HTERT-HM (cell line): ENCODE results near the genes ADAMTS7 and BCL2A1.

DNA sequence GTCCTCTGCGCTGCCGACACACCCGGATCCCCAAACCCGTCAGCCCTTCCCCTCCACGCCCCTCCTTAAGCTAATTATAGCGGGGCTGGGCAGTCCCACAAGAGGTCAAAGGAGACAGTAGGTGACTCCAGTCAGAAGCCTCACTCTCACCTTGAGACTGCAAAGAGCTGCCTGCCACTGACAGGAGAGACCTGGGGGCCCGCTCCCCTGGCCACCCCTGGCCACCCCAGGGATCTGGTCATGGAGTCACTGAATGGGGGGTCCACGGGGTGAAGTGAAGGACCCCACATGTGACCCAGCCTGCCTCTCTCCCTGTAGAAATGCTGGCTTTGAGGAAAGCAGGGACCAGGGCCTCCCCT, 31.1 kb downstream of the ADAMTS7 start:
- RRBS, result no CpG with 5 or more reads among the region's 8 CpGs

DNA sequence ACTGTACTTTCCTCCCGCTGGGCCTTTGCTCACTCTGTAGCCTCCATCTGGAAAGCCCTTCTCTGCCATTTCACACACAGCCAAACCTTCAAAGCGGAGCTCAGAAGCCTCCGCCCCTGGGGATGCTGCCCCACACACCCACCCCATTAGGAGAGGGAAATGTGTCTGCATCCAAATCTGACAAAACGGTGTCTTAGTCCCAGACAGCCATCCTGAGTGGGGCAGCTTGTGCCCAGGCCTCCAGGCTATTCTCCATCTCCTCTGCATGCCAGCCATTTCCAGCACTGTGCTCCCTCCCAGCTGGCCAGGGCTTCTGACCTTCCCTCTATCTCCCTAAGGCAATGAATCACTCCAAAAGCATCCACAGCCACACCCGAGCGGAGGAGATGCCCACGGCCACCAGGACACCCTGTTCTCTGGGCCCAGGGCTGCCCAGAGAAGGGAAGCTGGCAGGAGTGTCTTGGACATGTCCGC, 13.0 kb downstream of the ADAMTS7 start:
- RRBS, result no CpG with 5 or more reads among the region's 8 CpGs

- RRBS, result 2% methylated on average over 37 of the region's 77 CpGs
Observed at GRCh38 chr15:78811093-78811843, at the start of gene ADAMTS7. Gene ADAMTS7, minus strand, starts transcription at chr15:78811464.

DNA sequence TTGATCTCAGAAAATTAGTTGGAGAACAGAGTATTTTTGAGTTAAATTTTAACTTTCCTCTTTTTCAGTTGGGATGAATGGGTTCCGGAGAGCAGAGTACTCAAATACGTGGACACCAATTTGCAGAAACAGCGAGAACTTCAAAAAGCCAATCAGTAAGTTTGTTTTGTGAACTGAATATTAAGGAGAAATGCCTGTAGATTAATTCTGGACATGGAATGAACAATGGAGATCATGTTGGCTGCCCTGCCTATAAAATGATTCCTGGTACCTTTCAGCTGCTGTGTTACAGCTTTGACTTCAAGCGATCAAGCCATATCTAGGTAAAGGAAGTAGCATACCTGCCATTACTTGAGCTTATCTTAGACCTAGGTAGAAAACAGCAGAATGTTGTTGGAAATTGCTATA, 13.4 kb downstream of the MORF4L1 start:
- RRBS, result no CpG with 5 or more reads among the region's 4 CpGs

DNA sequence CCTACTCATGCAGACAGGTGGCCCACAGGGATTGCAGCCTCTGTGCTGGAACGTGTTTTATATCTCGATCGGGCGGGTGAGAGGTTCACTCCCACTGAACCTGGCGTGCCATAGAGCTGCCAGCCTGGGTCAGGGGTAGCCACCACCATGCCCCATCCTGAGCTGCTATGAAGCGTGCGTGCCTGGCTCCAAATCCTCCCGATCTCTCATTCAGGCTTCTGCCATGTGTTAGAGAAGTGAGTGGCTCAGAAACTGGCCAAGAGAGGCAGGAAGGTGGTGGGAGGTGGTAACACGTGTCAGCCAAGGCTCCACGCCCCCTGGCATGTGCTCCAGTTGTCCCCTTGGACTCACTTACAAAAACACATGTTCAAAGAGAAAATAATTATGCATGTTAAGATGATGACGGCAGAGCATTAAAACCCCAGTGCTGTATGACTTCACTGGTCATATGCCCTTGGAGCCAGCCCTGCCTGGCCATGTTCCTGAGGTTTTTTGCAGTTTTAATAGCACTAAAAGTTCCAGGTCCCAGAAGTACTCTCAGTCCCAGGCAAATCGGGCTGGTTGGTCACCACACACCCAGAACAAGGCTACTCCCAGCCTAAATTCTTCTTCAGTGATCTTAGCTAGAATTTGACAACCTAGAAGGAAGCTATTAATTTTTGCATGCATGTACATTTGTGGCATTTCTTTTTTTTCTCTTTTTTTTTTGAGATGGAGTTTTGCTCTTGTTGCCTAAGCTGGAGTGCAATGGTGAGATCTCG, 30.5 kb downstream of the CTSH start:
- RRBS, result no CpG with 5 or more reads among the region's 13 CpGs

- RRBS, result no CpG with 5 or more reads among the region's 9 CpGs
Observed at GRCh38 chr15:78950255-78950734, 5.4 kb upstream of the CTSH start.

GRCh38 chr15:78995601-78996346, 50.9 kb upstream of the CTSH start:
- RRBS, result no CpG with 5 or more reads among the region's 18 CpGs

DNA sequence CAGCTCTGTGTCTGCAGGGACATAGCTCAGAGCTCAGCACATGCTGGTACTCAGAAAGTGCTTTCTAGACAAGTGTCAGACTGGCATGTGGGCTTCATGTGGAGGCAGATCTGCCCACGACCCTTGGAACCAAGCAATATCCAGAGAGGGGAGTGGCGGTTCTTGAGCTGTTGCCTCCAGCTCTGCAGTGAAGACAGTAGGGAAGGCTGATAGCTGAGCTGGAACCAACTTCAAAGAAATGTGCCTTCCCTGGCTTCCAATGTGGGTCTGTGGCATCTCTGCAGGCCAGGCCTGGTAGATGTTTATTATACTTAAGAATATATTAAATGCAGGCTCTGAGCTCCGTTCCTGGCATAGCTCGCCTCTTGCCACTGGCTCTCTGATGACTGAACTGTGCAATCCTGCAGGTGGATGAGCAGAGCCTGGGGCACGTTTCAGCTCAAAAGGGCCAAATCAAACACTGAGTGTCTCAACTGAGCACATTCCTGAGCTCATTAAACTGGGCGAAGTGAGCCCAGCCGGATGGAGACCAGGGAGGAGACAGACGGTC, 77.8 kb upstream of the ANKRD34C start:
- RRBS, result no CpG with 5 or more reads among the region's 8 CpGs

DNA sequence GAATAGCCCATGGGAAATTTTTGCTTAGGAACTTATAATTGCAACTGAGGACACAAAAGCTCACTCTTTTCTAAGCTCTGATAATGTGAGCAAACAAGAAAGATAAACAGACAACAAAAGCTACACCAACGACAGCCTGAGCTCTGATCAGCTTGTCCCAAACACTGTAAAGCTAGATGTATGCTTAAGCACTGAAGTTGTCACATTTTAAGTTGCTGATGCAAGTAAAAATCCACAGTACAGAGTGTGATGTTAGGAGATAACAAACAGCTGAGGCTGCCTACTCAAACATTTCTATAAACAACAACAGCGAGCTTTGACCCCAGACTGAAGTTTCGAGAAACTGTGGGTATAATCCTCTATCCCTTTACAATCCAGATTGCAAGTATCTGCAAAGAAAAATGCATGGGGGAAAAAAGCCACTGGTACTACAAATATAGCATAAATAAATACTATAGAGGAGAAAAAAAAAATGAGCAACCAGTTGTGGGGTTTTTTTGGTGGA, 10.7 kb downstream of the MTHFS start:
- RRBS, result no CpG with 5 or more reads among the region's 3 CpGs

- RRBS, result no CpG with 5 or more reads among the region's 5 CpGs
Observed at GRCh38 chr15:79895689-79896269, 1.0 kb downstream of the MTHFS start.

DNA sequence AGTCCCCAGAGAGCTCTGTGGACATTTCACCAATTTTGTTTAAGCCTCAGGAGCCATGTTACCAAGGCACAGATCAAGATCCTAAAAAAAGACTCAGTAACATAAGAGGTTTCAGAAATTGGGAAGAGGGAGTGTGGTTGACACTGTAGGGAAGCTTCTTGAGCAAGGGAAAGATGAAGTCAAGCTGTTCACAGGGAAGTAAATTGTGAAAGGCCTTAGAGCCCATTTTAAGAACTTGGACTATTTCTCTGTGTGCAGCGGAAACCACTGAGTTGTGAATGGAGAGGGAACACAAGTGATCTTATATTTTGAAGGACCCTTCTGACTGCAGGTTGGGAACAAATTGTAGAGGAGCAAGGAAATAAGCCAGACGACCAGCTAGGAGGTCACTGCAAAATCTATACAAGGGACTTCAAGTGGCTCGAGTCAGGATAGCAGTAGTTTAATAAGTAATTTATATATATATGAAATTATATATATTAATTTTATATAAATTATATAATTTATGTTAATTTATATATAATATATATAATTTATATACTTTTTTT, 18.6 kb downstream of the BCL2A1 start:
- RRBS, result no CpG with 5 or more reads among the region's 3 CpGs

DNA sequence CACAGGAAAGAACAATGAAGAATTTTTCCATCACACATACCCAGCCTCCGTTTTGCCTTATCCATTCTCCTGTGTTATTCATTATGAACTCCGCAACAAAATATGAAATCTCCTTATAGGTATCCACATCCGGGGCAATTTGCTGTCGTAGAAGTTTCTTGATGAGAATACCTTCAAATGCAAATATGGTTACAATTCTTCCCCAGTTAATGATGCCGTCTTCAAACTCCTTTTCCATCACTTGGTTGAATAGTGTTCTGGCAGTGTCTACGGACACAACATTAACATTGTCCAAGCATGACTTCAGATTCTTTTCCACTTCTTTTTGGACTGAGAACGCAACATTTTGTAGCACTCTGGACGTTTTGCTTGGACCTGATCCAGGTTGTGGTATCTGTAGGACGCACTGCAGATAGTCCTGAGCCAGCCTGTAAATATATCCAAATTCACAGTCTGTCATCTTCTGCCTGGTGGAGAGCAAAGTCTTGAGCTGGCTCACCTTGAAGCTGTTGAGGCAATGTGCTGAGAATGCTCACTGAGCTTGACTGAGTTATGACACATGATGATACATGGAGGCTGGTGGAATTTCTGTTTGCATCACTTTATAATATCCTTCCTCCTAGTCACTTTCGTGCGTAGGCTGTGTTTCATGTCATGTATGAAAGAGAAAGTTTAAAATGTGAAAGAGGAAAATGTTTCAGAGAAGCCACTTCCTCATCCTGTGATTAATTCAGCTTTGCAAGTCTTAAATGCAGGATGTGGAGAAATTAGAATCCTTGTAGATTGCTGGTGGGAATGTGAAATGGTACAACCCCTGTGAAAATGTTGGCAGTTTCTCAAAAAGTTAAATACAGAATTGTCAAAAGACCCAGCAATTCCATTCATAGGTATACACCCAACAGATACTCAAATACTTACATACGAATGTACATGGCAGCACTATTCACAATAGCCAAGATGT, at the start of gene BCL2A1:
Gene BCL2A1, minus strand, starts transcription at position 537 of the 961 bp plus-strand sequence.
- RRBS, result no CpG with 5 or more reads among the region's 12 CpGs

GRCh38 chr15:80127163-80127760, 25.5 kb upstream of the FAH start:
- RRBS, result no CpG with 5 or more reads among the region's 7 CpGs

GRCh38 chr15:80178856-80179885, 26.4 kb downstream of the FAH start:
- RRBS, result no CpG with 5 or more reads among the region's 21 CpGs

DNA sequence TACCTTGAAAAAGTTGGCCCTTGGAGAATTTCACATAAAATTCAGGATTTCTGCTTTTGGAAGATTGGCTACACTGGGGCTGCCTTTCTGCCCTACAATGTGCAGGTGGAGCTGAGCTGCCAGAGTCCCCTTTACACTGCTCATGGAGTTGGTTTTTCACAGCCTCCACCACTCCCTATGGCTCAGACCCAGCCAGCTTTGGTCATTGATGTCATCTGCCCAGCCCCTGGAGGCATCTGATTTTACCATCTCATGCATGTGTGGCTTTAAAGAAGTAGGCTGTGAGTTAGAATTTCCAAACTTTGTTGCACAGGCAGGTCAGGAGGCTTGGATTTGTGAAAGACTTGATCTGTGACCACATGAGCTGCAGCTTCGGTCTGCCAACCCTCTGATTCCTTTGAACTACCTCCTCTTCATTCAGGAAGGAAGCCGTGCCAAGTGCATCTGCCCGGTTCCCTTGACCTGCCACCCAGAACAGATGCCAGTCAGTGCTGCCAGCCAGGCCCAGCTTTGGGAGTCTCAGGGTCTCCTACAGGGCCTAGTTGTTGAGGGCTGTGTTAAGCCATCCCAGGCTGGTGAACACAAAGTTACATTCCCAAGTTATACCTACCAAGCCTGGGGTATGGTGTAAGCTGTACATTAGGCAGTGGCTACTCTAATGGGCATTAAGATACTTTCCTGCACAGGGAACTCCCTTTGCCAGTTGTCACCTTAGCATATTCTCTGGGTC, 9.2 kb downstream of the CTXND1 start:
- RRBS, result no CpG with 5 or more reads among the region's 3 CpGs

DNA sequence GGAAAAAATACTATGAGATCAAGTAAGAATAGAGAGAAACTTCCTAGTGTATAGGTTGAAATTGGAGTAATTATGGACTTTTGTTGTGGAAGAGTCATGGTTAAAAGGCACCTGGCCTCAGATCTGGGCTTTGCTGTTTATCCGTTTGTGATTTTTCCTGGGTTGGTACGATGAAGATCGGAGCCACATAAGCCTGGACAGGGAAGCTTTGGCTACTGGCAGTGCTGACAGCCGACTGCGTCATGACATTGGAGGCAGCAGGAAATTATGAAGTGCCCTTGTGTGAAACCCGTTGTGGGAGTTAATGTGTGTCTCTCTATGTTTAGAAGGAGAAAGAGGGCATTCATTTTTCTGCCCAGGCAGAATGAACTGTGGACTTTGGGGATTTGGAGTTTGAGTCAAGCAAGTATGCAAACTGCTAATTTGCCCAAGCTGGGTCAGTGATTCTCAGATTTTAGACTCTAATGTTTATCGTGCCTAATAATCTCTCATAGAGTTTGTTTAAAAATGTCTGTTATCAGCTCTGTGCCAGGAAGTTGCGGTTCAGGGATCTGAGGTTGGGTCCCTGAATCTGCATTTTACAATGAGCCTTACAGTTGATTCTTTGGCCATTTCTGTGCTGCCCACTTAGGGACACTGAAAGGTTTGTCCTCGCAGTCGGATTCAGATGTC, 5.6 kb downstream of the CTXND1 start:
- RRBS, result no CpG with 5 or more reads among the region's 10 CpGs

GRCh38 chr15:80559041-80559744, 135.9 kb upstream of the ABHD17C start:
- RRBS, result 86% methylated on average over 1 of the region's 12 CpGs

- RRBS, result 2% methylated on average over 11 of the region's 24 CpGs
Observed at GRCh38 chr15:80780398-80780766, 1.2 kb downstream of the CEMIP start.

- RRBS, result 53% methylated on average over 3 of the region's 22 CpGs
Observed at GRCh38 chr15:80932734-80933685, 56.6 kb downstream of the MESD start.